ENCODE results near the gene PTRH2.

- PRO-cap, 7 experiments = peak in 2 of 7 experiments; most common plus-strand start chr17:59365662 (in 2); most common minus-strand start chr17:59365566 (in 2)
Observed at GRCh38 chr17:59365251-59365739, 33.8 kb downstream of the YPEL2 start.

DNA sequence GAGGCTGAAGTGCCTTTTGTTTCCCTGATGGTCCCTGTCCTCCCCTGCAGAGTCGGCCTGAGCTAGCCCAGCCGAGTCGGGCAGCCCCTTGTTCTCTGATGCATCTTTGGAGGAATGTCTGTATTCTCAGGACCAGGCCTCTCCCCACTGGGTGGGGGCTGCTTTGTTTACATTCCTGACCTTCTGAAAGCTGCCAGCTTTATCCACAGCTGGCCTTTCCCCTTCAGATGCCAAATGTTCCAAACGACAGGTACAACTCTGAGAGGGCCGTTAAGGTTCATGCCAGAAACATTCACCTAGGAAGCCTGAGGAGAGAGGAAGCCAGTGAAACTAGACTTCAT is 35.0 kb downstream of the YPEL2 start:
- PRO-cap, 7 experiments = no peak in any of the 7 experiments

GRCh38 chr17:59490068-59490595 is 75.3 kb upstream of the DHX40 start:
- PRO-cap, 7 experiments = no peak in any of the 7 experiments

GRCh38 chr17:59517312-59517652 is 48.1 kb upstream of the DHX40 start:
- PRO-cap, 7 experiments = no peak in any of the 7 experiments

GRCh38 chr17:59641959-59642465 is 22.3 kb downstream of the CLTC start:
- PRO-cap, 7 experiments = no peak in any of the 7 experiments

DNA sequence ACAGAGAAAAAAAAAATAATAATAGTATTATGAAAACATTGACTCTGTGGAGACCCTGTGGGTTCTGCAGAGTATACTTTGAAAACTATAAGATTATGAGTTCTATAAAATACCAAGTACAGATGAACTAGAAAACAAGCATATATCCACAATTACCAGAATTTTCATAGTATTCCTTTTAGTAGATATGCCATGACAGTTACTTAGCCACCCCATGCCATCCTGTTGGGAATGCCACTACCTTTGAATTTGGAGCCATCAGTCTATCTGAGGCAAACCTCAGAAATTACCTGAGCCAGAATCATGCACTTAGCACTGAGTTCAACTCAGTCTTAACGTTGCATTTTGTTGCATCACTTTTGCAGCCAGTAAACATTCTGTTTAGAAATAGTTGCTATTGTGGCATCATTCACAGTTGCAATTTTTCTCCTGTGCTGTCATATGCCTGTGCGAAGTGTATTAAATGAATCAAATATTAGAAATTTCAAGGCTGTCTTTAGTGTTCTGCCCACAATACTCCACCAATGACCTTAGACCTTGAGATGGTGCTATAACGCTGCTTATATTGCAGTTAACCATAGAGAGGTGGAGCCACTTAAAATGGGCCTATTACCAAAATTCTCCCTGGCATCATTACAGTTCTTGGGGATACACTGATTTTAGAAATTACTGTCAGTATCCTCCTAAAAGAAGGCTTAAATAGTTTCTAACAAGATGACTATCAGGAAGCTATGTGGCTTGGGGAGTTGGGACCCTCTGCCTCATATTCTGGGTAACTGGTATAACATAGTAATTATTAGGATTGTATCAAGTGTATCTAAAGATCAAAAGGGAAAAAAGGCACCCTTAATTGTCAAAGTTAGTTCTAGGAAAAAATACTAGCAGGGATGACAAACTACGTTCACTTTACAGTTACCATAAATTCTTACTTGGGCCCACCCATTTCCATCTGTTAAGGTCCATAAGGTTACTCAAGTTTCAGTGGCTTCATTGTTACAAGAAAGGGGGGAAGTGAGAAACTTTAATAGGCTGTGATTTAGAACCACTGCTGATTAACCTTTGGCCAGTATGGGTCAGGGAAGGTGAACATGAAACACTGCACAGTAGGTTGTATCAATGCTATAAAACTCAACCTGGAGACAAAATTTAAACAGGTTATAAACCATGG is 11.0 kb downstream of the PTRH2 start:
- PRO-cap, 7 experiments = no peak in any of the 7 experiments

DNA sequence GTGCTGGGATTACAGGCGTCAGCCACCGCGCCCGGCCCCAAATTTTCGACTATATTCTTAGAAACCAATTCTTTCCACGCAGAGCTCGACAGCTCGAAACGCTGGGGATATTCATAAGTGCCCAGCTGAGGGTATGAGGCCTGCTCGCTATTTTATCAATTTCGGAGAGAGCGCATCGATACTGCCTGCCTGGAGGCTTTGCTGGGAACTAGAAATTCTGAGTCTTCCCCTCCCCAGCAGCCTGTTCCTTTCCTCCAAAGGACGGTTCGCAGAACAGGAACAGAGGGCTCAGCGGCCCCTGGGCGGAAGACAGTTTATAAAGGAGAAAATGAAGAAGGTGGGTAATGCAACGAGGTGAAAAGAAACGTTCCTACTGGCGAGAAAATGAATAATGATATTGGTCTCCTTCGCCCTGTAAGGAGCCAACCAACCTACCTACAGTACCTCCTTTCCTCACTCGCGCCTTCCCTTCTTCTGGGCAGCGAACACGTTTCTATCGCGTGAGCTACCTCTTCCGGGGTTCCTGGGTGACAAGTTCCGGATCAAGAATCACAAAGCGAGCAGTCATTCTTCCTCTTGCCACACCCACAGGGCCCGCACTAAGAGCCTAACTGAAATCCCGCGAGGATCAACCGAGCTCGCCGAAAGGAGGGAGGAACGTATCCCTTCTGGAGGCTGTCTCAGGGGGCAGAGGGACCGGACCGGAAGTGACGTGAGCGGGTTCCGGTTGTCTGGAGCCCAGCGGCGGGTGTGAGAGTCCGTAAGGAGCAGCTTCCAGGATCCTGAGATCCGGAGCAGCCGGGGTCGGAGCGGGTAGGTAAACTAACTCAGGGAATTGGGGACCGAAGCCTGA is at the start of gene PTRH2:
PTRH2 (minus strand) TSS at position 495 of the 853 bp plus-strand sequence.
- PRO-cap, 7 experiments = peak in 7 of 7 experiments; most common plus-strand start position 730 of the sequence (in 7); most common minus-strand start position 476 of the sequence (in 7)

- PRO-cap, 7 experiments = peak in 7 of 7 experiments; most common plus-strand start chr17:59786988 (in 5); most common minus-strand start chr17:59786540 (in 5)
Observed at GRCh38 chr17:59786453-59787286, 79.2 kb downstream of the VMP1 start.

DNA sequence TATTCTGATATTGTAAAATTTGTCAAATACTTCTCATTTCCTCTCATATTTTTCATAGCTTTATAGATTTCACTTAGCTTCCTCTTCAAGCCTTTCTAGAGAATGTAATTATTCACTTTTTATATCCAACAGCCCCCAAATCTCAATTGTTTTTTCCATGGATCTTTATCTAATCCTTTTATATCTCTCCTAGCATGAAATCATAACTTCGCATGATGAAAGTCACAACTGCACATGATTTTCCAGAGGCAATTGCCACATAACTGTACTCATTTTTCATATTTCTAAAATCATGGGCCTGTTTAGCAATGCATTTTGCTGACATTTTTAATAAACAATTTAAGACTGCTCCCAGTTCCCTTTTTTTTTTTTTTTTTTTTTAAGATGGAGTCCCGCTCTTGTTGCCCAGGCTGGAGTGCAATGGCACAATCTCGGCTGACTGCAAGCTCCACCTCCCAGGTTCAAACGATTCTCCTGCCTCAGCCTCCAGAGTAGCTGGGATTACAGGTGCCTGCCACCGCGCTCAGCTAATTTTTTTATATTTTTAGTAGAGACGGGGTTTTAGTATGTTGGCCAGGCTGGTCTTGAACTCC is 83.5 kb downstream of the VMP1 start:
- PRO-cap, 7 experiments = no peak in any of the 7 experiments

DNA sequence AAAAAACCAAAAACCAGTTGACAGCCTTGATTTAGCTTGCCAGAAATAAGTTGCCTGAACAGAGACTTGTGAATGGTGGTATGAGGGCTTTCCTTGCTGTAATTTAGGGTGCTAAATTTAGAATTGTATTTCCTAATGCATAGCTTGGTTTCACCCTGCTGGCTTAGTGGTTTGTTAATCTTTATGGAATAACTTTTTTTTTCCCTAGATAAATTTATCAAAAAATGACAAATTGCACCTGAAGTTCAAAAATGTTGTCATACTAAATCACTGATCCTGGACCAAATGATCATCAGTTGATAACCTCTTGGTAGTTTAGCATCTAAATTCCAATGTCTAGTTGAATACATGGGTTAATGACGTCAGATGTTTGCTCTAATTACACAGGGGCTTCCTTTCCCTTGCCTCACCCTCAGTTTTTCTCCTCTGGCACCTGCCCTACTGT is 1.2 kb downstream of the RPS6KB1 start:
- PRO-cap, 7 experiments = peak in 2 of 7 experiments; most common minus-strand start position 286 of the sequence (in 1)

DNA sequence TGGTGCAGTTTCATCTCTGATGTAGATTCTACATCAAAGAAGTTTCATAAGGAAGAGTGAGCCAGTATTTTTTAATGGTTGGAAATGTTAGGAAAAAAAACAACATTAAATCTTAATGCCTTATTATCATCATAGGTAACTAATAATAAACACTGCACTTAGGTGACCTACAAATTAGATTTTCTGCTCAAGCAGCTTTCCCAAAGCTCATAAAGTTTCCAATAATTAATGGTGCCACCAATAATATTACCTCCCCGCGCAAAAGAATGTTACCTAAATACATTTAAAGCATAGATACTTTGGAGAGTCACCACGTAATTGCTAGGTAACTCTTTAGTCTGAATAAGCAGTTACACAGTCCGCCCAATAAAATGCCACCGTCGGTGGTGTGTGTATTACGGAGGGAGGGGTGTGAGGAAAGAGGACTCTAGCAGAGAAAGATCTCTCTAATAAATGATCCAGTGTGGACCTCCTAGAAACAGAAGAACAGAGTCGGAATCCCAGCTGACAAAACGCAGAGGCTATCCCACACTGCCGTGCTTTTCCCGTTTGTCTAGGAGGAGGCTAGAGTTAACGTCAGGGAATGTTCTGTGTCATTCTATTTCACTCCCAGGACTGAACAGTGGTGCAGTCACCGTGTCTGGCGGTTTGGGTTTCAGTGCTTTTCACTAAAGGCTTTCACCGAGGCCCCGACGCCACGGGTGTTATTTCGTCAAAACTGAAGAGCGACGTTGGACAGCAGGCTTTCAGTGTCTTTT is 721 bp downstream of the RNFT1 start:
- PRO-cap, 7 experiments = peak in 4 of 7 experiments; most common plus-strand start position 395 of the sequence (in 3); most common minus-strand start position 720 of the sequence (in 2)

DNA sequence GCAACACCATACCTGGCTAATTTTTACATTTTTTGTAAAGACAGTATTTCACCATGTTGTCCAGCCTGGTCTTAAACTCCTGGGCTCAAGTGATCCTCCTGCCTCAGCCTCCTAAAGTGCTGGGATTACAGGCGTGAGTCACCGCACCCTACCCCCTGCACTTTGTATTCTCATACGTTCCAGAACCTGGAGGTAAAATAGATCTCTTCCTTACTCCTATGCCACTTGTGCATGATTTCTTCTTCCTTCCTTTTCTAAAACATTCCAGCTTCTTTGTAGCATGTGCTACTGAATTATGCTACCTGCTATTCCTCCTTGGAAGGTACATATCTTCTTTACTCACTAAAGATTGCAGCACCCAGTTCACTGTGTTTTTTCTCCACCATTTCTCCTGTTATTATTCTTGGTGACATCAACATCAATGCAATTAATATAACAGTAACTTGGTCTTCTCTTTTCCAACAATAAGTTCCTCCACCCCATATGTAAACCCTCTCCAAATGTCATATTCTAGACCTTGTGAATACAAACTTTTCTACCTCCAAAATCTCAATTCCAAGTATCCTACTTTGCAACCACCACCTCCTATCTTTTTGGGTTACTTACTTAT is 44.5 kb downstream of the CA4 start:
- PRO-cap, 7 experiments = no peak in any of the 7 experiments

- PRO-cap, 7 experiments = no peak in any of the 7 experiments
Observed at GRCh38 chr17:60524657-60525272, 1.3 kb downstream of the APPBP2 start.

DNA sequence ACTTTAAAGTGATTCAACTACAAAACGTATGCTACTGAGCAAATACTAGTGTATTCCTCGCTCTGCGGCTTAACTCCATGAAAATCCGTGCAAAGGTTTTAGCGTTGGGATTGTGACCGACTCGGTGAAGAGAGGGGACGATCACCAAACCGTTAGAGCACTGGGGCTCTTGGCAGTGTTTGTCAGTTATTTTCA is 842 bp upstream of the PPM1D start:
- PRO-cap, 7 experiments = no peak in any of the 7 experiments

DNA sequence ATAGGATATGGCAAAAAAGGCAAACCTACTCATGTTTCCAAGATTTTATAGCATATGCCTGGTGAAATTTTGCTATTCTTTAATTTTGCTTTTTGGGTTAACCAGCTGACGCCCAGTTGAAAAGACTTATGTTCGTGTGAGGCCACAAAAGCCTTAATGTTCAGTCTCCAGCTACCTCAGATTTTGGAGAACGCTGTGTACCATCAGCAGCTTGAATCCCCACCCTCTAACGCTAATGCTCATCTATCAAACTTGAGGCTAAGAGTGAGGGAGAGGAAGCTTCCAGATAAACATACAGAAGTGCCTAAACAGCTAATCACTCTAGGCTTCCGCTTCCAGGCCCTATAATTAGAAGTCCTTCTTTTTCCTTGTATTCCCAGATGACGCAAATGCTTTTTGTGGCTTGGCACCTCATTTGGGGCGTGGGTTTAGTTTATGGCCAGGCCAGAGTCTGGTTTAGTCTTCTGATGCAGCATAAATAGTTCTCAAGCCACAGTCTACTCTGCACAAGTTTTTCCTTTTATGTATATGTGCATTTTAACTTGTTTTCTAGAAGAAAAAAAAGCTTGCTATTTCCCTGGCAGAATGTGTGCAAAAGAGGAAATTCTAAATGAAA is 263.3 kb downstream of the BCAS3 start:
- PRO-cap, 7 experiments = no peak in any of the 7 experiments

DNA sequence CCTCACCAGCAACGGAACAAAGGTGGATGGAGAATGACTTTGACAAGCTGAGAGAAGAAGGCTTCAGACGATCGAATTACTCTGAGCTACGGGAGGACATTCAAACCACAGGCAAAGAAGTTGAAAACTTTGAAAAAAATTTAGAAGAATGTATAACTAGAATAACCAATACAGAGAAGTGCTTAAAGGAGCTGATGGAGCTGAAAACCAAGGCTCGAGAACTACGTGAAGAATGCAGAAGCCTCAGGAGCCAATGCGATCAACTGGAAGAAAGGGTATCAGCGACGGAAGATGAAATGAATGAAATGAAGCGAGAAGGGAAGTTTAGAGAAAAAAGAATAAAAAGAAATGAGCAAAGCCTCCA is 288.5 kb upstream of the TBX2 start:
- PRO-cap, 7 experiments = no peak in any of the 7 experiments

DNA sequence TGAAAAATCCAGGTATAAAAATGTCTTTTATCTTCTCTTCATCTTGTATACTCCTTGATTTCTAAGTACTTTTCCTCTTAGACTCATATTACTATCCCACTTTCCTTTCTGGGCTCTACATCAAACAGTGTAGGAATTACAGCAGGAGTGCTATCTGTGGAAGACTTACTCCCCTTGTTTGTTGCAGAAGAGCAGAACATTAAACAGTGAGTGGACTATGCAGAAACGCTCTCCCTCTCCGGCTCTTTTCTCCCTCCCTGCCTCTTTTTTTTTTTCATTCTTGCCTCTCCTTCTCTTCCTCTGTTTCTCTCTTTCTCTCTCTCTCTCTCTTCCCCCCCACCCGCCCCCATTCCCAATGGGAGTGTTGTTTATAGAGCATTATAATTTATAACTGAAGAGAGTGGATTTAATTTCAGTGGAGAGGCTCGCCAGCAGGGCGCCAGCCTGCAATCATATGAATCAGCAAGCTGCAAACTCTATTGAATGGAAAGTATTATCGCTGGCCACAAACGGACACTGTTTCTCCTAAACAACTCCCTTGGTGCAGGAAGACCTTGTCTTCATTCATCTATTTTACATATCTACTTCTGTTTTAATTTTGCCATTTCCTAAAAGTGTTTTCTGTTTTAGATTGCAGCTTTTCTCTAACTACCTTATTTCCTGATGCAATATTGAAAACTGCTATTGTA is 242.2 kb upstream of the TBX2 start:
- PRO-cap, 7 experiments = no peak in any of the 7 experiments

DNA sequence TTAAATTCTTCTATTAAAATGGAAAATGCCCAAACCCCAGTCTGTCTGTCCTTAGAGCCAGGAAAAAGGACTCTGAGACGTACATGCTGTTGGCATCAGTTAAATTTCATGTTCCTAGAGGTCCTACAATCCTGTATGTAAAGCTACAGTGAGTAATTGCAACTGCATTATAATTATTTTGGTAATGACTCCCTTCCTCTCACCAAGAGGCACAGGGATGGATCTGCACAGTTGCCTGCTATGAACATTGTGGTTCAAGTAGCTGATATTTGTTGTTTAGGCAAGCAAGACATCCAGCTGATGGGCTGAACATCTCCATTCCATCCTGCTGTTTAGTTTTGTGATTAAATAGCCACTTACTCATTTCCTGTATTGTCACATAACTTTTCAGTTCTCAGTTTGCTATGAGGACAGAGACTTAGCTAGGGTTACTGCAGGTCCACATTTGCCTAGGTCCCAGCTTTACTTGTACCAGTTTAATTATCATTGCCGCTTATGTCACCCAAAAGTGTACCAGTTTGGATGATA is 181.2 kb upstream of the TBX2 start:
- PRO-cap, 7 experiments = no peak in any of the 7 experiments

- PRO-cap, 7 experiments = no peak in any of the 7 experiments
Observed at GRCh38 chr17:61233237-61233636, 166.4 kb upstream of the TBX2 start.

GRCh38 chr17:61335879-61336382 is 63.7 kb upstream of the TBX2 start:
- PRO-cap, 7 experiments = no peak in any of the 7 experiments